Mammary microvascular endothelial cell (primary cell): ENCODE results near the genes TGFBR3L and HNRNPM.

DNA sequence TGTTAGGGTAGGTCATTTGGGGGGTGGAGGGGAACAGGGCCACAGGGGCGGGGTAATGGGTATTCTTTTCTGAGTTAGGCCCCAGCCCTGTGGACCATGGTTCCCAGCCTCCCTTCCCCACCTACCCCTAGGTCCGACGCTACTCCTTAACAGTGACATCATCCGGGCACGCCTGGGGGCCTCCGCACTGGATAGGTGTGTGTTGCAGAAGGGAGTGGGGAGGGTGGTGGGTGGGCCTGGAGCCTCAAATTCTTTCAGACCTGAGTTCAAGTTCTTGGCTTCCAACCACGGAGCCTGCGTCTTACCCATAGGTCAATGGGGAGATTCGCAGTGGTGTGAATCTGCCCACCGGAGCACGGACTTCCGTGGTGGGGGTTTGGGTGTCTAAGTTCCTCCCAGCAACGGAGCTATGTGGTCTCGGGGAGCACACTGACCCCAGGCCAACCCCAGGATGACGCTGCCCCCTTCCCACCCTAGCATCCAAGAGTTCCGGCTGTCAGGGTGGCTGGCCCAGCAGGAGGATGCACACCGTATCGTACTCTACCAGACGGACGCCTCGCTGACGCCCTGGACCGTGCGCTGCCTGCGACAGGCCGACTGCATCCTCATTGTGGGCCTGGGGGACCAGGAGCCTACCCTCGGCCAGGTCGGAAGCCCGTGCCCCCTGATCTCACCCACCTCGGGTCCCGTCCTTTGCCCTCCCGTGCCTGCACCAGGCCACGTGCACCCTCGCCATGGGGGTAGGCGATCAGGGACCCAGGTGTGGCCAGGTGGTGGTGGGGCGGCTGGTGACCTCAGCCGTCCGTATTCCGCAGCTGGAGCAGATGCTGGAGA, 18.8 kb downstream of the PNPLA6 start:
- RAMPAGE, long total RNA, result no peak

DNA sequence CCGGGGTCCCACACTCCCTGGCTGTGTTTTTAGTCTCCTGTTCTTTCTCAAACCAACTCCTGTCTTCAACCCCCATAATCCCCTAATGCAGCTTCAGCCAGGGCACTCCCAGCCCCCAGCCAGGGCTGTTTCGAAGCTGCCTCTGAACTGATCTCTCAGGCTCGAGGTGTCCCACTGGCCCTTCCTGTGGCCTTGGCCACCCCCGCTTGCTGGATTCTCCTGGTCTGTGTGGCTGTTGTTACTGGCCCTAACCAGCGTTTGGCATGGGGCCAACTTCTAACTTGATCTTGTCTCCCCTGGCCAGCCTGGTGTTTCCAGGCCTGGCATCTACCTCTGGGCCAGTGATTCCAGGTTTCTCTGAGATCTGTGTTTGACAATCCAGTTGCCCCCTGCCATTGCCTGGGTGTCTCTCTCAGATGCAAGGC, 11.0 kb downstream of the XAB2 start:
- RAMPAGE, long total RNA, result no peak

GRCh38 chr19:7670064-7670742, 1.4 kb downstream of the RETN start:
- RAMPAGE, long total RNA, result no peak

GRCh38 chr19:7729016-7729566, 2.8 kb downstream of the CLEC4G start:
- RAMPAGE, long total RNA, result no peak

GRCh38 chr19:7868225-7868637, 6.0 kb downstream of the PRR36 start:
- RAMPAGE, long total RNA, result no peak

DNA sequence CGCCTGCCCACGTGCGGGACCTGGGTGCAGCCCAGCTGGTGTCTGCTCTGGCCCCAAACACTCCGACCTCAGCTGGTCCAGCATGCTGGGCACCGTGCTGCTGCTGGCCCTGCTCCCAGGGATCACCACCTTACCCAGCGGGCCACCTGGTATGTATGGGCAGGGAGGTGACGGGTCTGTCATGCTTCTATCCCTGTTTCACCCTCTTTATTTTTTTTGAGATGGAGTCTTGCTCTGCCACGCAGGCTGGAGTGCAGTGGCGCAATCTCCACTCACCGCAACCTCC, at the start of gene TGFBR3L:
Gene TGFBR3L (plus strand): TSS at position 56 of the 286 bp plus-strand sequence.
- RAMPAGE, long total RNA, result no peak

GRCh38 chr19:7917168-7917388, 2.4 kb downstream of the TGFBR3L start:
- RAMPAGE, long total RNA, result no peak

- RAMPAGE, long total RNA, result no peak
Measured at GRCh38 chr19:7919426-7919914, 668 bp upstream of the SNAPC2 start.

- RAMPAGE, long total RNA, result no peak
Measured at GRCh38 chr19:7927417-7927994, 1.6 kb upstream of the CTXN1 start.

DNA sequence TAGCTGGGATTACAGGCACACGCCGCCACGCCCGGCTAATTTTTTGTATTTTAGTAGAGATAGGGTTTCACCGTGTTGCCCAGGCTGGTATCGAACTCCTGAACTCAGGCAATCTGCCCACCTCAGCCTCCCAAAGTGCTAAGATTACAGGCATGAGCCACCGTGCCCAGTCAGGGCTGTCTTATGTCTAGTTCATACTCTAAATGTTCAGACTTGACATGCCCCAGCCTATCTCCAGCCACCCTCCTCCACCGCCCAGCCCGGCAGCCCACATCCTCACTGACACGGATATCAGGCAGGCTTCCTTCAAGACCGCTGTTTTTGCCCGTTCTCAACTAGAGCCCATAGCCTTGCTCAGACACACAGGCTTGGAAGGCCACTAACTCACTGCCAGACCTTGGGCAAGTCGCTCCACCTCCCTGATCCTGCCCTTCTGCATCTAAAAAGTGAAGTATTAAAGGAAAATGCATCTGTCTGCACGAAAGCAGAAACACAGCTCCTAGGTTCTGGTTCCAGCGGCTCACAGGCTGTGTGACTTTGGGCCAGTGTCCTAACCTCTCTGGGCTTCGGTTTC, 14.7 kb upstream of the CERS4 start:
- RAMPAGE, long total RNA, result no peak

GRCh38 chr19:8237955-8238851, 29.0 kb downstream of the CERS4 start:
- RAMPAGE, long total RNA, result no peak

DNA sequence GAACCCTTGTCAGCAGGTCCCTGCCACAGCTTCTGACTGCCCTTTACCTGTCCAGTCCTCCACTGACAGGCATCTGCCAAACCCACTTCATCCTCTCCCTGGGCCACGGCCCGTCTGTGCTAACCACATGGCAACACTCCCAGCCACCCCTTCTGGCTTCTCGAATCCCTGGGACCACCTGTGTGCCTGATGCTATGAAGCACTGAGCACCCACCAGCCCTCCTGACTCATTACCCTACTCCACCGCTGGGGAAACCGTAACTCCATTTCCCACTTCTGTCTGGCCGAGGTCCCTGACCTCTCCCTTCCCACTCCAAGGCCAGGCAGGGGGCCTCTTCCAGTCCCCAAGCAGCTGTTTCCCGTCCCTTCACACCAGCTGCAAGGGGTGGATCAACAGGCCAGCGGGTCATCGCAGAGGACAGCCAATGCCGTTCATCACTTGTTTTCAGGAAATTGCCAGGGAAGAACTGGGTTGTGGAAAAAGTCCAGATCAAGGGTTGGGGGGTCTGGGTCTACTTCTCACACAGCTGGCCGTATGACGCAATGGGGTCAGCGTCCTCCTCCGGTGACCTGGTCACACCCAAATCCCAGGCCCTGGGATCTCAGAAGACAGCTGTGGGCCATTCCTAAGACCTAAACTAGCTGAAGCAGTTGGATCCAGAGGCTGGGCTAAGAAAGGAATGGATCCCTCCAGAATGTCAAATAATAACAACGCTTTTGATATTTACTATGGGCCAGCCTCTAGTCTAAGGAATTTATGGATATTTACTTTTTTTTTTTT, 2.4 kb downstream of the KANK3 start:
- RAMPAGE, long total RNA, result no peak

GRCh38 chr19:8366384-8366671, 2.4 kb downstream of the ANGPTL4 start:
- RAMPAGE, long total RNA, result no peak

DNA sequence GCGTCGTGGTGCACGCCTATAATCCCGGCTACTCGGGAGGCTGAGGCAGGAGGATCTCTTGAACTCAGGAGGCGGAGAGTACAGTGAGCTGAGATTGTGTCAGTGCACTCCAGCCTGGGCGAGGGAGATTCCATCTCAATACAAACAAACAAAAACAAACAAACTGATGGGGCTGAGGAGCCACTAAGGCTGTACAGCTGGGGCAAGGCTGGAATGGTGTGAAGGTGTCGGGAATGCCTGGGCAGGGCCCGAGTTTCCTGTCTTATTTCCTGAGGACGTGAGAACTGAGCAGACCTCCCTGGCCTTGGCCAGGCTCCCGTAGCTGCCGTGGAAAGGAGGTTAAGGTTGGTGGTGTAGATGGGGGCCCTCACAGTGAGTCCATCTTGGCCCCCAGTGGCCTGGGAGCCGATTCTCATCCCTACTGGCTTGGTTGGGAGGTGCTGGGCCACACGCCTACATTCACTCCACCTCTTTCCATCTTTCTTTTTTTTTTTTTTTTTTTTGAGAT, 4.7 kb downstream of the RAB11B start:
- RAMPAGE, long total RNA, result no peak

DNA sequence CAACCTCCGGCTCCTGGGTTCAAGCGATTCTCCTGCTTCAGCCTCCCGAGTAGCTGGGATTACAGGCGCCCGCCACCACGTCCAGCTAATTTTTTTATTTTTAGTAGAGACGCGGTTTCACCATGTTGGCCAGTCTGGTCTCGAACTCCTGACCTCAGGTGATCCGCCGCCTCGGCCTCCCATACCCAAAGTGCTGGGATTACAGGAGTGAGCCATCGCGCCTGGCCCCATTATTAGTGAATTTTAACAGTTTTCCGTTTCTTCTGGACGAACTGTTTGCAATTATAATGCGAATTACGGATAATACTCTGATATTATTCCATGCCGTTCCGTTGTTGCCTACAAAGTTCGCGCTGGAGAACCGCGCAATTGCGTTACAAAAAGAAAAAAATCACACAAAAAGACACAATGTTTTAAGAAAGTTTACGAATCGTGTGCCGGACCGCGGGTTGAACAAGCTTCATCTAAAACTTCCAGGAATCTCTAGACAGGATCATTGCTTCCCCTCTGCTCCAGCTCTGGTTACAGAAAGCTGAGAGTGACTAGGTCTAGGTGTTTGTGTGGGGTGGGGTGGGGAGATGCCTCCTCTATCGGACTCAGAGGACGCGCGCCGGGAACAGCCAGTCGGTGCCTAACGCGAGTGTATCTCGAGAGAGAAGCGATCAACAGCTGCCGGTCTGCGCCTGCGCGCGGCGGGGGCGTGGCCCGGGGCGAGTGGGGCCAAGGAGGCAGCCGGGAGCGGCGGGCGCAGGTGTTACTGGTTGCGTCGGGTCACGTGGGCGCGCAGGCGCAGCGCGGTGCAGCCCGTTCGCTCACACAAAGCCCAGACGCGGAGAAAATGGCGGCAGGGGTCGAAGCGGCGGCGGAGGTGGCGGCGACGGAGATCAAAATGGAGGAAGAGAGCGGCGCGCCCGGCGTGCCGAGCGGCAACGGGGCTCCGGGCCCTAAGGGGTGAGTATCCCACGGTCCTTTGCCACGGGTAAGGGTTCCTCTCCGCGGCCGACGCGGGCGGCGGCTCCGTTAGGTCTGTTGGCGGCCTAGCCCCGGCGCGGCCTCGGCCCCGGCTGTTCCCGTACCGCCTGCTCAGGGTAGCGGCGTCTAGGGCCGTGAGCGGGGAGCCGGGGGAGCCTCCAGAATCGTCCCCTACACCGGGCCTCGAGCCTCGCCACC, at the start of gene HNRNPM:
Gene HNRNPM (plus strand): TSS at position 815 of the 1,170 bp plus-strand sequence.
- RAMPAGE, long total RNA, result start-site peak on the plus strand centred at position 810 of the sequence, 64 bp wide, 728 and 805 reads in 2 replicates

DNA sequence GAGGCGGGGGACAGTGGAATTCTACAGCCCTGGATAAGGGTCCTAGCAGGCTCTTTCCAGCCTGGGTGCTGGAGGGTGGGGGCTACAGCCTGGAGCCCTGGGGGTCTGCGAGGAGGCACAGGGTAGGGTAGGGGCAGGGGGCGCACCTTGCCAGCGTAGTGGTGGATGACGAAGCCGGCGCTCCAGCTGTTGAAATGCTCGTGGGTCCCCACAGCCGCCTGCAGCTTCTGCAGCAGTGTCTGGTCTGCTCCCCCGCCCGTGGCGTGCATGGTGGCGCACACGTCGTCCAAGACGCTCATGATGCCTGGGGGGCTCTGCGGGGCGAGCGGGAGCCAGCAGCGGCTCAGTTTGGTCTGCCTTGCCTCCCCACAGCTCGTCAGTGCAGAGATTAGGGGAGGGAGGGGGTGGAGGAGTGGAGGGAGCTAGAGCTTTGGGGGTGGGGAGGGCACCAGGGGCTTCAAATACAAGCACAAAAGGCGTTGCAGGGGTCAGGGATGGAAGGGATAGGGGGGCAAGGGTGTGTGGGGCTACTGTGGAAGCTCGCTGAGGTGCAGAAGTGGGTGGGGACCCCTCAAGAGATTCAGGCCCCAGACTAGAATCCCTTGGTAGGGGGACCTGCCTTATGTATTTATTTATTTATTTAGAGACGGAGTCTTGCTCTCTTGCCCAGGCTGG, 30.3 kb upstream of the ZNF414 start:
- RAMPAGE, long total RNA, result no peak

DNA sequence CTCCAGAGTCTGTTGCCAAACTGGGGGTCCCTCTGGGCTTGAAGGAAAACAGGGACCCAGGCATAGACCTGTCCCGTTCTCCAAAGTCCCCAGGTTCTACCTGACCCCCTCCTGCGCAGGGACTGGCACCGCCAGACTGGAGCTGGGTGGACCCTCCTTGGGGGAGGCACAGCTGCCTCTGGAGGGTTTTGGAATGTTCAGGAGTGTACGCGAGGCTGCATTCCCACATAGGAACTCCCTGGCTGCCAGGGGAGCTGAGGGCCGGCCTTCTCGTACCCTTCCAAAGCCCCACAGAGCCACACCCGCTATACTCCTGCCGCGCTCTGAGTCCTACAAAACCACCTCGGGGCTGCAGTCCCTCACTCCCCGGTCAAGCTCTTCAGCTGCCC, 76.2 kb upstream of the OR1M1 start:
- RAMPAGE, long total RNA, result no peak

- RAMPAGE, long total RNA, result no peak
Measured at GRCh38 chr19:9423119-9423497, 12.3 kb downstream of the ZNF266 start.

GRCh38 chr19:9640861-9641485, 19.9 kb upstream of the ZNF561 start:
- RAMPAGE, long total RNA, result no peak

GRCh38 chr19:9660464-9661476, 14.1 kb downstream of the ZNF562 start:
- RAMPAGE, long total RNA, result no peak